ENCODE measurements around the gene ZDHHC14.

GRCh38 chr6:154822507-154823636, 89.7 kb downstream of the SCAF8 start:
- PRO-cap: no peak

GRCh38 chr6:154830597-154831253, 97.5 kb downstream of the SCAF8 start:
- PRO-cap: no peak

DNA sequence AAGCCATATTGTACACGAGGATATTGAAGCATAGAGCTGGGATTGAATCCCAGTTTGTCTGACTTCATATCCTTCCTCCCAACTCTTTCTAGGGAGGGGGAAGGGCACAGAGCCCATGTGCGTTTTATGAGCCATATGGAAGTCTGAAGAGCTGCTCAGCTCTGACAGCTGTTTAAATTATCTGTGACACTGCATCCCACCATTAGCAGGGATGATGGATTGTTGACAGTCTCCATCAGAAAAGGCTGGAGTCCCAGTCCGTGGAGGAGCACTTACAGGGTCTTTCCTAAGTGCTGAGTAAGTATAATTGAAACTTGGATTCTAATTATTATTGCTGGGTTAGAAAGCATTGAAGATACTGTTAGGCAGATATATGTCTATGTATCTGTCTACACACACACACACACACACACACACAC, 18.4 kb downstream of the TIAM2 start:
- PRO-cap: no peak

DNA sequence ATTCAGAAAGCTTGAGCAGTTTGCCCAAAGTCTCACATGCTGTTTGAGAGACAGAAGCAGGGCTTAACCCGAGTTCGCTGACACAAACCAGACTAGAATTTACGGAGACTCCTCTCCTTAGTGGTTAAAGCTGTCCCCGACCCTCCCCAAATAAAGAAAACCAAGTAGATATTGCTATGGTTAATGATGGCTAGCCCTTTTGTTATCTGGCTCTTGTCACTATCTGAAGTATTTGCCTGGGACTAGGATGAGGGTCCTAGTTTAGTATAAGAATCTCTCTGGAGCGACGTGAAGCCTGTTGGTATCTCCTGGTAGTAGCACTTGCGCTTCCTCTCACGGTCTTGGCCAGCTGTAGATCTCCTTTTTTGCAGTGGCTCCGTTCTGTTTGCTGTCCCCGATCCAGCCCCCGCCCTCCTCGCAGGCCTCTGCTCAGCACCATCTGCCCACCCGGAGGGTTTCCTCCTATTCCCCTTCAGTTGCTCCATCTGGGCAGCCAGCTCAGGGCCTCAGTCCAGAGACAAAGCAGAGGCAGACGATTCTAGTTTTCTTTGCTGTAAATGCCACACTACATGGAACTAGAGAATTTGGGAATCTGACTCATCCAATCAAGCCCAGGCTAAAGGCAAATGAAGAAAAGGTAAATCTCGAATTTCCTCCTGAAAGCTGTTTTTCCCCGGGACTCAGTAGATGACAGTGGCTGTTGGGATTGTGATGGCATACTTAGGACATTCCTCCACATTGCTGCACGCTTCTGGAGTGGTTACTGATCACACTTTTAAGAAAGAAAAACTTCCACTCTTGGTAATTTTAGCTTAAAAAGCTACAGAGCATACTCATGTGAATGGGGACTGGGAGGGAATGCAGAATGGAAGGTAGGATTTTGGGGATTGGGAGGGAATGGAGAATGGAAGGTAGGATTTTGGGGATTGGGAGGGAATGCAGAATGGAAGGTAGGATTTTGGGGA, 126.6 kb downstream of the TIAM2 start:
- PRO-cap: no peak

DNA sequence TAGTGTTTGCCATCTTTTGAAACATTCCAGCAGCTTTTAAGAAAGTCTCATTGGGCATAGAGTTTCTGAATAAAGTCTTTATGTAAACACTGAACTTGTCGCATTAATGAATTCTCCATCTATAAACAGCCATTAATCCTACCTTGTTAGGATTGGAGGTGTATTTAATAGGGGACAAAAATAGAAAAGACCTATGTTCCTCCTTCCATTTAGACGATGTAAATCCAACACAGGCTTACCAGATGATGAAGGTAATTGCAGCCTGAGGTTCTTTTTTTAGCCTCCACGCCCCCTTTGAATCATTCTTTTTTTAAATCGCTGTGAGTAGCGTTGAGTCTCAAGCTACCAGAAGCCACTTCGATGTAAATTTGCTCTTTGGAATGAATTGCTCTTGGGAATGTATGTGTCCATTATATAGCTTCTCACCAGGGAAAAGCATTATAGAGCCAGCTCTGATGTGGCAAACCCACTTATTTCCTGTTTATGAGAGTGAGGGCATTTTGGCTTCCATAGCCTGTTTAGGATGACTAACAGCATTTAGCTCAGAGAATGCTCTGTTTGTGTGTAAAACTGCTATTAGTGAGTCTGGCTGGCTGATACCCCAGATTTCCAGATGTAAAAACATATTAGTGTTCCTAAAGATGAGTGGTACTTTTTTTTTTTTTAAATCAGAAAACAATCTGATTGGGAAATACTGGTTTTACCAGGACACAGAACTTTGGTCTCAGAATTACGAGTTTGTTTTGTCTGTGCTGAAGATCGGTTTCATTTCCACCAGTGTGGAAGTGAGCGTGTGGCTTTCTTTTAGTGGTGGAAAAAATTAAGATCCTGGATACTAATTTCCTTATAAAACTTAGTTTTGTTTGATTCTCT, 74.9 kb upstream of the CLDN20 start:
- PRO-cap: no peak

- PRO-cap: unidirectional peak, plus-strand start at chr6:155694328
Measured at GRCh38 chr6:155694161-155694631, 238.6 kb upstream of the NOX3 start.

GRCh38 chr6:156557508-156558051, 219.6 kb upstream of the ARID1B start:
- PRO-cap: no peak

GRCh38 chr6:156774419-156775032, 2.7 kb upstream of the ARID1B start:
- PRO-cap: no peak

- PRO-cap: no peak
Measured at GRCh38 chr6:156857351-156858347, 80.5 kb downstream of the ARID1B start.

DNA sequence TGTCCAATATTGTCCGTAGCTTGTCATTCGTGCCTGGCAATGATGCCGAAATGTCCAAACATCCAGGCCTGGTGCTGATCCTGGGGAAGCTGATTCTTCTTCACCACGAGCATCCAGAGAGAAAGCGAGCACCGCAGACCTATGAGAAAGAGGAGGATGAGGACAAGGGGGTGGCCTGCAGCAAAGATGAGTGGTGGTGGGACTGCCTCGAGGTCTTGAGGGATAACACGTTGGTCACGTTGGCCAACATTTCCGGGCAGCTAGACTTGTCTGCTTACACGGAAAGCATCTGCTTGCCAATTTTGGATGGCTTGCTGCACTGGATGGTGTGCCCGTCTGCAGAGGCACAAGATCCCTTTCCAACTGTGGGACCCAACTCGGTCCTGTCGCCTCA, 116.3 kb downstream of the TMEM242 start:
- PRO-cap: no peak

- PRO-cap: unidirectional peak, plus-strand start at chr6:157235706
Measured at GRCh38 chr6:157235401-157236637, 87.5 kb downstream of the TMEM242 start.

GRCh38 chr6:157313213-157314394, 9.7 kb downstream of the TMEM242 start:
- PRO-cap: no peak

- PRO-cap: bidirectional peak, plus-strand start at chr6:157381203, minus-strand start at chr6:157381088; bidirectional peak, plus-strand start at chr6:157381515, minus-strand start at chr6:157381412
Measured at GRCh38 chr6:157380744-157381607, at the start of gene ZDHHC14. Gene ZDHHC14 (plus strand): TSS chr6:157381190.

DNA sequence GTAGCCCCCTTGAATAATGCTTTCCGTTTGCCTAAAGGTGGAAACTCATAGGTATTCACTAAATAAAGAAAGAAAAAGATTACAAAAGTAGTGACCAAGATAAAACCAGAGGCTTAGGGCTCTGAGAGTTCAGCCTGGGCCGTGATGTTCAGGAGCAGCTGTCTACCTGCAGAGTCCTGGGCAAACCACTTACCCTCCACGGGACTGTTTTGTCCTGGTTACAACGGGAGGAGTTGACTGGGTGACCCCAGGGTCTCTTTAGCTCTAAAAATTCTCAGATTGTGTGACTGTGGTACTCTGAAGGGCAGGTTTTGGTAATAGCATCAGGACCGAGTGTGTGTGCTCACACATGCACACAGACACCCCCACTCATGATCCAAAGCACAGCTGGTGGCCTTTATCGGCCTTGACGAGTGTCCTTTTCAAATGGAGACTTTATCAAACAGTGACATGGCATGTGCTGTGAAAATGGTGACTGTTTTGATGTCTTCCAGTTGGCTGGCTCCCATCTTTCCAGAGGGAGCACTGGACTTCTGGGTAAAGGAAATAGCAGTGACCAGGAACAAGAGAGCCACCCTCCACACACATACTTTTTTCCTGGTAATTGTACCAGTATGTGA, 52.5 kb downstream of the ZDHHC14 start:
- PRO-cap: no peak

DNA sequence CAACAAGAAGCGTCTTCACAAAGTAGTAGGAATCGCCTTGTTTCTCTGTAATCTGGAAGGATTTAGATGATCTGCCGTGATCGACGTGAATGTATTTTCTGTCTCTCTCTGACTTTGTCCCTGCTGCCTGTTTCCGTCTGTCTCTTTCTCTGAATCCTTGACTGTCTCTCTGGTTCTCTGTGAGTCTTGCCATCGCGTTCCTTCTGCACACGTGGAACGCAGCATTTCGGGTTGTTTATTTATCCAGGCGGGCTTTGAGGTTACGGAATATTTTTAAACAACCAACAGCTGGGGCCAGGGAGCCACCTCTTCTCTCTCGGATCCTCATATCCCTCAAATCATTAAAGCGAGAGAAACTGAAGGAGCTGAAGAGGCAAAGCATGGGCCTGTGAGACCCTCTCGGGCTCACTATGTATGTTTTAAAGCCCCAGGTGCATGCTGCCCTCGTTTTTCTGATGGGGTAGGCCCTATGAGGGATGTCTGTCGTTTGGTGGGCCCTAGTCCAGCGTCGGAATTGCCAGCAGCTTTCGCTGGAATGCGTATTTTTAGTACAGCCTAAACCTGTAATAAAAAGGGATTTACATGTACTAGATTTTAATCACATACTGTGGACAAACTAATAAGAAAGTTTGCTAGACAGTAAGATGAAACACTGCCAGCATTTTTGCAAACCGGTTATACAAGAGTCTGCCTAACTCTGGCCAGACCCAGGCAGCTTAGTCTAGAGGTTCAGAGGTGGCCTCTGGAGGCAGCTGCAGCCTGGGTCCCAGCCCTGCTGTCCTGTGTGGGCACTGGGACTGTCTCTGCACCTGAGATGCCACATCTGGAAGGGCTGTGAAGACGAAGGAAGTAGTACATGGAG, 216.1 kb downstream of the ZDHHC14 start:
- PRO-cap: no peak

DNA sequence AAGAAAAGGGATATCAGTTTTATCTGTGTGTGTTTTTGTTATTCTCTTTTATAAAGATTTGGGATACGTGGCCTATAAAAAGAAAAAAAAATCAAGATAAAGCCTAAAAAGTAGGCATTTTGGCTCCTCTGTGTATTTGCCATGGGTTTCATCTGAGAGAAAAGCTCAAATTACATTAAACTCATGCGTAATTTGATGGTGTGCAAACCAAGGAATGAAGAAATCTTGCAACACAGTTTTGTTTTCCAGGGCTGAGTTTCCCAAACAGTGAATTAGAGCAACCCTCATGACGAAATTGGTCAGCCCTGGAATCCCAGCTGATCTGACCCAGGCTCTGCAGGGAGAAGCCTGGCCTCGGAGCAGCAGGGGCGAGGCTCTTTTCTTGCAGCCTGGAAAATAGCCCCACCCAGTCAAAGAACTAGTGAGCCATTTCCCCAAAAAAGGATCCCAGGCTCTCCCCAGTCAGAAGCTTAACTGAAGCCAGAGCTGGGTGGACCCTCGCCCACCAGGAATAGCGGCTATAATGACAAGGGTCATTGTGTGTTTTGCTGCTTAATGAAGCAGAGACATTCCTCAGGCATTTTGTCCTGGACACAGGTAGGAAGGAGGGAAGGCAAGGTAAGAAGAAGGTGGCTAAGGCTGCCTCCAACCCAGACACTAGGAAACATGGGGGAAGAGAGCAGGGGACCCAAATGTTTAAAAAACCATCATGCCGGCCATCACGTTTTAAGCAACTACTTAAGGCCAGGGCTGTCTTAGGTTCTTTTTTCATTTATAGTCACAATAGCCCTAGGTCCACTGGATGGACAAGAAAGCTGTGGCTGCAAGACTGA, 107.2 kb upstream of the SNX9 start:
- PRO-cap: no peak

DNA sequence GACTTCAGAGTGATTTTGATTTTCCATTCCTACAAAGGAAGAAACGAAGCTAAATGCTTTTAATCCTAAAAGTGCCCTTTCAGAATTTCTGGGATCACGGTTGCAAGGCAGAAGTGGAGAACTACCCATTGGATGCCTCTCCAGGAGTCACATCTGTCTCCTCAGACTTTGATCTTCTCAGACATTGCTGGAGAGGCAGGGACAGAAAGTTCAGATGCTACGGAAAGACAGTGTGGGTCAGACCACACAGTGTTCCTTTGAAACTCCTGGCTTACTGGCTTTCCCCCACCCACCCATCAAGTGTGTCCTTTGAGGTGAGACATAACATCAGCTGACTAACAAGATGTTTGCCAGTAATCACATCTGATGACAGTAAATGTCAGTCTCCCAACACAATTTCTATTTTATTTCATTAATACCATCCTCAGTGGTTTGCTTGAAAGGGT, 67.3 kb upstream of the SNX9 start:
- PRO-cap: no peak

DNA sequence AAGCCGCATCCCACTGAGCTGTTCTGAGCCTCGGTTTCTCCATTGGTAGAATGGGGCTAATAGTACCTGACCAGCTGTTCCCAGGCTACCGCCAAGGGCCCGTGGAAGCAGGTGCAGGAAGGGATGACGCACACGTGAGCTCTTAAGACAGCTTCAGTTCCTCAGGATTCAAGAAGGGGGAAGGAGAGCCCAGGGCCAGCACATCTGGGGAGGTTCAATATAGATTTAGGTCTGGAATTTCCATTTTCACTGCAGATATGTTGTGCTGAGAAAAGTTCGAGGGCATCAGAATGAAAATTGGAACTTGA, 61.4 kb upstream of the SNX9 start:
- PRO-cap: unidirectional peak, plus-strand start at position 171 of the sequence

GRCh38 chr6:157763223-157764096, 59.6 kb upstream of the SNX9 start:
- PRO-cap: bidirectional peak, plus-strand start at chr6:157763640, minus-strand start at chr6:157763427

- PRO-cap: no peak
Measured at GRCh38 chr6:157813141-157813635, 9.9 kb upstream of the SNX9 start.

Data from left colon (tissue), 1 donor.